Hair follicle dermal papilla cell (primary cell): ENCODE data around the genes SMIM30, TES and ST7.

GRCh38 chr7:113087593-113088005, 972 bp upstream of the GPR85 start:
- CAGE, long polyA plus RNA = no peak

DNA sequence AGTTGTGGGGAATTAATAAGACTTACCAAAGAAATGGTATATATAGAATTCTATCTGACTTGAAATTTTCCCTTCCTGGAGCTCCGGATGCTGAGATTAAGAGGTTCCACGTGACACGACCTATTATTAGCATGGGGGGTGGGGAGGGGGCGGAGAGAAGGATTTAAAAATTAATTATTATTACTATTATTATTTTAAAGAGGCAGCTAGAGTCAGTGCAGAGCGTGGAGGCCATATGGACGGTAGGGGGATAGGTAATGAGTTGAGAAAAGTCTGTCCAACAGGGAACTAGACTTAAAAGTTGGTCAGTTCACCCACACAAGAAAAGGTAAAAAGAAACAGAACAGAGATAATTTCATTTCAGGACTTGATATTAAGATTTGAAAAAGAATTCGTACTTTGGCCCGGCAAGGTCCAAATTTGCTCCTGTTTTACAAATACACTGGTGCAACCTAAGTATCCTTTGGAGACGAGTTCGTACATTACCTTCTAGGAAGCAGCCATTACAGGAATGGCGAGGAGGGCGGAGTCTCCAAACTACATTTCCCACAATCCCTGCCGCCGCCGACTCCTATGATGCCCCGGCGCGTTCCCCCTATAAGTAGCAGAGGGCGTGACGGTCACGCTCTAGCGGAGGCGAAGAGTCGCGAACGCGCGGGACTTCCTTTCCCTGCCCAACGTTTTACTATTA, at the start of gene SMIM30:
Gene SMIM30, minus strand, starts transcription at position 513 of the 691 bp plus-strand sequence.
- CAGE, long polyA plus RNA = no peak

GRCh38 chr7:113551826-113552297, 366.9 kb downstream of the PPP1R3A start:
- CAGE, long polyA plus RNA = no peak

GRCh38 chr7:114737416-114737724, 184.5 kb upstream of the MDFIC start:
- CAGE, long polyA plus RNA = no peak

DNA sequence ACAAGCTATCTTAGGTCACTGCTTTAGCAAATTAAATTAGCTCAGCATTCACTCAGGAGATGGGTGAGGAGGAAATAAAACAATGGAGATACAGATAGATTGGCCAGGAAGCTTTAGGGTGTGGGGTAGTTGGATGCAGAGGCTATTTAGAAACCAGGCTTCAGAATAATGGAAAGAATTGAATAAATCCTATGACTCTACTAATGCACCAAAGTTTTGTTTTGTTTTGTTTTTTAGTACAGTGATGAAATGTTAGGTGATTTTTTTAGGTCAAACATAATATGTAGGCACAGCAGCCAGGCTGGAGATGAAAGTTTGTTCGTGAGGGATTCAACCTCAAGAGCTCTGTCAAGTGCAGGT, 66.2 kb downstream of the MDFIC start:
- CAGE, long polyA plus RNA = no peak

GRCh38 chr7:116097288-116097833, 66.8 kb upstream of the TFEC start:
- CAGE, long polyA plus RNA = no peak

DNA sequence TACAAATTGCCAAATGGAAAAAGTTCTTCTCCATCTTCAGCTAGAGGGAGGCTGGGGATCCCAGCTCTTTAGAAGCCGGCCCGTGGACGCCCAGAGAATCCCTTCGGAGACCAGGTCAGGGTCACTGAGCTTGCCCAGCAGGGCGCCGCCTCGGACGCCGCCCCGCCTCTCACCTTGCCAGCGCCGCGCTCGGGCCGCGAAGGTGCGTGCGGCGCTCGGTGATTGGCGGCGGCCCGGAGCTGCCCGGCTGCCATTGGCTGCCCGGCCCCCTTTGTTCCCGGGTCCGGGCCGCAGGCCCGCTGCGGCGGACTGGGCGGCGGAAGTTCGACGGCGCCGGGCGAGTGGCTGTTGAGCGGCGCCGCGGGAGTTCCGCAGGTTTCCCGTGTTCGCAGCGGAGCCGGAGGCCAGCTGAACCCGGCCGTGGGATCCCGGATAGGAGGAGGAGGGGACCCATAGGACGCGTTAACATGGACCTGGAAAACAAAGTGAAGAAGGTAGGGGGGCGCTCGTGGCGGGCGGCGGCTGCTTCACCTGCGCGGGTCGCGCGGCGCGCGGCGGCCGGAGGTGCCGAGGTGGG, at the start of gene TES:
Gene TES, plus strand, starts transcription at position 299 of the 577 bp plus-strand sequence.
- CAGE, long polyA plus RNA = no peak

DNA sequence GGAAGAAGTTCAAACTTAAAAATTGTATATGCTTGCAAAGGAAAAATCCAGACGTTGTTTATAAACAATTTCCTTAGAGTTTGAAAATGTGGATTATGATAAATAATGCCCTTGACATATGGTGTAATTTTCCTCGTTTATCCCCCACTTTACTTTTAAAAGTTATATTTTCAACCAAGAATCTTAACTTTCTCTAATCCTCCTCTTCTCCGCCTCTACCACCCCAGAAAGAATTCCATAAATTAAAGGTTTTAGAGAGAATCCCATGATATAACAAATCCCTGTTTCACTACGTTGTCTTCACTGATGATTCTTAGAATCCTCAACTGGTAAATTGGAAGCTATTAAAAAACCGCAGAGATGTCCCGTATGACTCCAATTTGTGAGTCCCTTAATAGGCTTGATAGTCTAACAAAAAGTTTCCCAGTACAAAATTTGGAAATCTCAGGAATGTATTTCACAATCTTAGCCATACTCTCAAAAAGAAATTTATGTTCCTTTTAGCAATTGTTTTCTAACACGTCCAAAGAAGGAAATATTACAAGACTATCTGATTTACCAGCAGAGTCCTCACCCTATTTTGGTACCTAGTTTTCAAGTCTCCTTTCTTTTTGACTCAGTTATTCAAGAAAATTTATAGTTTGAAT, 2.4 kb downstream of the TES start:
- CAGE, long polyA plus RNA = no peak

- CAGE, long polyA plus RNA = no peak
These were observed 144.6 kb downstream of the TES start for GRCh38 chr7:116354494-116355770.

DNA sequence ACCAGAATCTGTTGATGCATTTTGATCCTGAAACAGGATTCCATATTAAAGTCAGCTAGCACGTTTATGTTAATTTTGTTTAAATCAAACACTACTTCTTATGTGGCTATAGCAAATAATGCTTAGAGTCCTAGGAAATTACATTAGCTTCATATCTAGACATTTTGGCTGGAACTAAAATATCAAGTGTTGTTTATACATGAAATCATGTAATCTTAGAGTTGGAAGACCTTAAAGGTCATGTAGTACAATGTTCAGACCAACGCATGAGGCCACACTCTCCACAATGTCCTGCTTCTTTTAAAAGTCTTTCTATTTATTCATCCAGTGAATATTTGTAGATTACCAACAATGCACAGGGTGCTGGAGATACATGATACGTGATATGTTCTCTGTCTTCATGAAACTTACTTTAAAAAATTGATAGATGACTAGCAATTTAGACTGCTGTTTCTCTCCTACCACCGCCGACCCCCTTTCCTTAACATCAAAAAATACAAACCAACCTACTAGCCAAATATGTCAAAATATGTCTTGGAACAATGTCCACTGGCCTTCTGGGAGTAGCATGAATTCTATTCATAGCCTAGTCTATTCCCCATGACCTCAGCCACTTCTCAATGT, 59.7 kb upstream of the CAV2 start:
- CAGE, long polyA plus RNA = no peak

DNA sequence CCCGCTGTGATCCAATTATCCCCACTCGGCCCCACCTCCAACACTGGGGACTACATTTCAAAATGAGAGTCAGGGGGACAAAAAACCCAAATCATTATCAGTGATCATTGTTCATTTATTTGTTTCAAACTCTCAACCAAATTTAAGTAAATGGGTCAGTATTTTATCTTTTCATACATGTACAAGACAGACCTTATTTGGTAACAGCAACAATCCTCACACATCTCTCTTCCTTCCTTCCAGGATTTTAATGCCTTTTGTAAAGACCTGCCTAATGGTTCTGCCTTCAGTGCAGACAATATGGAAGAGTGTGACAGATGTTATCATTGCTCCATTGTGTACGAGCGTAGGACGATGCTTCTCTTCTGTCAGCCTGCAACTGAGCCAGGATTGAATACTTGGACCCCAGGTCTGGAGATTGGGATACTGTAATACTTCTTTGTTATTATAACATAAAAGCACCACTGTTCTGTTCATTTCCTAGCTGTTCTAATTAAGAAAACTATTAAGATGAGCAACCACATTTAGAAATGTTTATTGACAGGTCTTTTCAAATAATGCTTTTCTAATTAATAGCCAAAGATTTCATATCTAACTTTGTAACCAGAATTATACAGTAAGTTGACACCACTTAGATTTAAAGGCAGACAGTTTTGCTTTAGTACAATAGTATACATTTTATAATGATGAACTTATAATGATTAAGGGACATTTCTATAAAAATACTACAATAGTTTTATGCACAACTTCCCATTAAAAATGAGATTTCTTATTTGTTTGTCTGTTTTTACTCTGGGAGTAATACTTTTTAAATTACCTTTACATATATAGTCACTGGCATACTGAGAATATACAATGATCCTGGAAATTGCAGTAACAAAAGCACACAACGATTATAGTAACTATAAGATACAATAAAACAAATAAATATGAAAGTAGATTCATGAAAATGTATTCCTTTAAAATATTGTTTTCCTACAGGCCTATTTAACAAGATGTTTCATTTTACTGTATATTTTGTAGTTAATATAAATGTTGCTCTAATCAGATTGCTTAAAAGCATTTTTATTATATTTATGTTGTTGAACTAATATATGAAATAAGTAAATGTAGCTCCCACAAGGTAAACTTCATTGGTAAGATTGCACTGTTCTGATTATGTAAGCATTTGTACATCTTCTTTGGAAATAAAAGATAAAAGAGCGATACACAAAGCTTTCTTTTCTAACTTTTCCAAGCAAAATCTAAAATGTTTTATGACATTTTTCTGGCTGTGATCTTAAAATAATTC, 6.6 kb downstream of the CAV2 start:
- CAGE, long polyA plus RNA = no peak

DNA sequence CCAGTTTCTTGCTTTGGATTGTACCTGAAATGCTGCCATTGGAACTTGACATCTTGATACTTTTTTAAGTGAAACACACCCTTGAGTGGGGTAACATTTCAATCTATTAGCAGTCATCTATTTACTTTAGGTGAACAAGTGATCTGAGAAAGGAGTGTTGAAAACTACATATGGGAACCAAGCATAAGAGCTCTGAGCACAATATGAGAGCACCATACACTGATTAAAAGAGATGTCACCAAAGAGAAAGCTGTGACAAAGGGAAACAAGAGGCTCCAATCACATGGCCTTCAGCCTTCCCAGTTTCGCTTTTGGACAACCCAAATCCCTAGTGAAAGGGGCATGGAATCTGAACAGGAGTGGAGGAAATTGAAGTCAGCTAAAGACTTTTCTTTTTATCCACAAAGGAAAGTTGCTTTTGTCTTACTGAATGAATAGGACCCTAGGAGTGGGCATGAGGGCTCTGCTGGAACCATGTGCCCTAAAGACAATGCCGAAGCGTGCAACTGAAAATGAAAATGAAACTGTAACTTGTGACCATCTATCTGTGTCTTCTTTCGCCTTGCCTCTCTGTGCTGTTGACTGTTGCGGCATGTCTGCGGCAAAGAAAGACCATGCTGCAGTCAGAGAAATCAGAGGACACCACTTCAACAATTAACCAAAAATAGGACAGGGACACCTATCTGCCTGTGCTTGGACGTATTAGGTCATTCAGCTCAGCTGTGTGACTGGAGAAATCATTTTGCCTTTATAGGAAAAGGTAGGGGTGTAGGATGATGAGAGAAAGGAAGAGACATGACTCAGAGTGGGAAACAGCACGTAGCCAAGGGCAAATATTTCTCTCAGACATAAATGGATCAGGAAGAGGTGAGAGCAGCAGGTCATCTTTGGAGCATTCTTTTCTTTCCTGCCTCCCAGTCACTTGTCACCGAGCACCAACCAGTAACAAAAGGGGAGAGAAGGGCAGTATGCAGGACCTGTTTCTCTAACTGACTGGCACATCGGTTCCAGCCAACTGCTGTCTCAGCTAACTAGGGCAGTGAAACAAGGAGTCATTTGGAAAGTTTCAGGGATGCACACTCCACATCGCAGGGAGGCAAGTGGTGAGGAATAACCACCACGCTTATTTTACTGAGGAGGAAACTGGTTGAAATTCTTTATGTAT, 12.2 kb downstream of the CAV2 start:
- CAGE, long polyA plus RNA = no peak

DNA sequence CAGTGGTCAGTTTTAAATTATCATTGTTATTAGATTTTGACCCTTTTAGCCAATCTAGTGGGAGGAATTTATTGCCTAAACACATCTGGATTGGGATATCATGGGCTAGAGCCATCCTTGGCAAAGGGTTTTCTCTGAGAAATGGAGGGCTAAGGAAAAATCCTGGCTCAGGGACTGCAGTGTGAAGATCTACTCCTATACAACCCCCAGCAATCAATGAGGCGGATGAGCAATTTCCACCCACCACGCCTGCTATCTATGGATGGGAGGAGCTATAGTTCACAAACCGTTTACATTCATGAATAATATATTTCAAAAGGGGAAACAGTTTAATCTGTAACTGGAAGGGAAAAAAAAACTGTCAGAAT, 2.7 kb downstream of the CAV1 start:
- CAGE, long polyA plus RNA = no peak

DNA sequence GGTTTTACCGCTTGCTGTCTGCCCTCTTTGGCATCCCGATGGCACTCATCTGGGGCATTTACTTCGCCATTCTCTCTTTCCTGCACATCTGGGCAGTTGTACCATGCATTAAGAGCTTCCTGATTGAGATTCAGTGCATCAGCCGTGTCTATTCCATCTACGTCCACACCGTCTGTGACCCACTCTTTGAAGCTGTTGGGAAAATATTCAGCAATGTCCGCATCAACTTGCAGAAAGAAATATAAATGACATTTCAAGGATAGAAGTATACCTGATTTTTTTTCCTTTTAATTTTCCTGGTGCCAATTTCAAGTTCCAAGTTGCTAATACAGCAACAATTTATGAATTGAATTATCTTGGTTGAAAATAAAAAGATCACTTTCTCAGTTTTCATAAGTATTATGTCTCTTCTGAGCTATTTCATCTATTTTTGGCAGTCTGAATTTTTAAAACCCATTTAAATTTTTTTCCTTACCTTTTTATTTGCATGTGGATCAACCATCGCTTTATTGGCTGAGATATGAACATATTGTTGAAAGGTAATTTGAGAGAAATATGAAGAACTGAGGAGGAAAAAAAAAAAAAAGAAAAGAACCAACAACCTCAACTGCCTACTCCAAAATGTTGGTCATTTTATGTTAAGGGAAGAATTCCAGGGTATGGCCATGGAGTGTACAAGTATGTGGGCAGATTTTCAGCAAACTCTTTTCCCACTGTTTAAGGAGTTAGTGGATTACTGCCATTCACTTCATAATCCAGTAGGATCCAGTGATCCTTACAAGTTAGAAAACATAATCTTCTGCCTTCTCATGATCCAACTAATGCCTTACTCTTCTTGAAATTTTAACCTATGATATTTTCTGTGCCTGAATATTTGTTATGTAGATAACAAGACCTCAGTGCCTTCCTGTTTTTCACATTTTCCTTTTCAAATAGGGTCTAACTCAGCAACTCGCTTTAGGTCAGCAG, 34.5 kb downstream of the CAV1 start:
- CAGE, long polyA plus RNA = no peak

DNA sequence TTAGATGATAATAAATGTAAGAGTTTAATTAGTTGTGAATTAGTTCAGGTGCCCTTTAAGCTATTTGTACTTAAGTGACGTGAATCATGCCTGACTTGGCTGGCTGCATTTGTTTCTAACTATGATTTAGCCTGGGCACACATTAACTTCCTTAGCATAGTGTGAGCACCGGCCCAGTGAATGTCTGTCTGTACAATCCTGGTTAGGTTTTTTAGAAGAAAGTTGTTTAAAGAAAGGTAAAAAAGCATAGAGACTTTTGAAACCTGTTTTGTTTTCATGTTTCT, 43.1 kb upstream of the MET start:
- CAGE, long polyA plus RNA = no peak

- CAGE, long polyA plus RNA = no peak
These were observed 2.6 kb downstream of the MET start for GRCh38 chr7:116674400-116675209.

DNA sequence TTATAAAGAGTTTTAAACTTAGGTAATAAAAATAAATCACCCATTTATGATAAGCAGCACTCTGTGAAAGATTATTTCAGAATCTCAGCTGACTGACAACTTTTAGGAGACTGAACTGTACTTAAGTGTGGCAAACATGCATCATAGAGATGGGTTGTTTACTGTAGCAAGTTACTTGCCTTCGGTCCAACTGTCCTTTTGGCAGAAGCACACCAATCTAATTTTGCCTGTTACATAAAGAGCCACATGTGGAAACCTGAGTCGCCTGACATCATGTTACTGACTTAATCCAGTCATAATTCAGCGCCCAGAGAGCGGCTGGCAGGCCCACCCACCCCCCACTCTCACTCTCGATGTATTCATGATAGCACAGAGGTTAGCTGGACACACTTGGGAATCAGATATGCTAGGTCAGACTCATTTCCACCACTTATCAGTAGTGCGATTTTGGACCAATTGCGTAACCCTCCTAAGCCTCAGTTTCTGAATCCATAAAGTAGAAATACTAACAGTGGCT, 57.3 kb upstream of the CAPZA2 start:
- CAGE, long polyA plus RNA = no peak

DNA sequence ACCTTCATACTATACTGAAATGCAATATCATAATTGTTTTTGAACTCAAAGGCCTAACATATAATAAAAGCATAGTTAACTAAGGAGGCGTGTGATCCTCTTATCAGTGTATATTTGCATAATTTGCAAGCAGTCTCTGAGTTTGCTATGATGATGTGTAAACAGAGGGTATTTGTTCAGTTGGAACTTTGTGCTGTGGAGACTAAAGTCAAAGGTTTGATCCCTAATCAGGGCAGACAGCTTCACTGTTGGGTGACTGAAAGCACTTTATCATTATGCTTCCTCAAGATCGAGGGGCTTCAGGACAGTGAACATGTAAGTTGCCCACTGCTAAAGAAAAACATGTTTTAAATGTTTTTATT, 51.6 kb upstream of the CAPZA2 start:
- CAGE, long polyA plus RNA = no peak

DNA sequence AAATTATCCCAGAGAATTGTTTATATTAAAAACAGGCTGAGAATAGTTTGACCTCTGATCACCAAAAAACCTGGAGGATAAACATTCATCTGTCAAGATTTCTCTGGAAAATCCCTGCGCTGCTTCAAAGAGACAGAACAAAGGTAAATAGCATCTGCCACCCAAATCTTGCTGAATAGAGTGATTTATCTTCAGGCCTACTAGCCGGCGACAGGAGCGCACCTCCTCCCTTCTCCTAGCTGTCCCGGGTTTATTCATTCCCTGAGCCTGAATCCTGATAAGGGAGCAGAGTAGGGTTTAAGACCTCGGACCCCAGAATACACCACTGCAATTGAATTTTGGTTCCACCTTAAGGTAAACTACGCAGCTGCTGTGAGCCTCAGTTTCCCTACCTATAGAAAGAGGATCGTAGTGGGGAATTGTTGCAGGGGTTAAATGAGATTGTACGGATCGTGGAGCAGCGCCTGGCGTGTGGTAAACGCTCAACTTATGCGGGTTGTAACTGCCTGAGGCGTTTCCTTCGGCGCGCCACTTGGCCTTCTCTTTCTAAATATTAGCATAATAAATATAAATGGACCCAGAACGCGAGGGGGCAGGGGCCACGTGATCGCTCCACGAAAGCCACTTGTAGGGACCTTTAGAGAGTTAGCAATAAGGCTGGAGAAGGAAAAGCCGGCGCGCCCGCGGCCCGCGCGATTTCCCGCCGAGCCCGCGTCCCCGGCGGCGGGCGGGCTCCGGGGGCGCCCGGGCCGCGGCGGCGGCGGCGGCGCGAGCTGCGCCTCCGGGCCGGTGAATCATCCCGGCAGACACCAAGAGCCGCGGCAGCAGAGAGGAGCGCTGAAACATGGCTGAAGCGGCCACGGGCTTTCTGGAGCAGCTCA, at the start of gene ST7:
Gene ST7, plus strand, starts transcription at position 805 of the 881 bp plus-strand sequence.
- CAGE, long polyA plus RNA = no peak

GRCh38 chr7:116971913-116972319, 18.6 kb downstream of the ST7 start:
- CAGE, long polyA plus RNA = no peak